Frontal cortex (tissue), 2 donors: ENCODE data around the gene FEZ2.

GRCh38 chr2:36433438-36434127 is 78.0 kb downstream of the CRIM1 start:
- RAMPAGE, long total RNA, result no peak

- RAMPAGE, long total RNA, result no peak
These were observed 105.7 kb downstream of the CRIM1 start for GRCh38 chr2:36461187-36461706.

DNA sequence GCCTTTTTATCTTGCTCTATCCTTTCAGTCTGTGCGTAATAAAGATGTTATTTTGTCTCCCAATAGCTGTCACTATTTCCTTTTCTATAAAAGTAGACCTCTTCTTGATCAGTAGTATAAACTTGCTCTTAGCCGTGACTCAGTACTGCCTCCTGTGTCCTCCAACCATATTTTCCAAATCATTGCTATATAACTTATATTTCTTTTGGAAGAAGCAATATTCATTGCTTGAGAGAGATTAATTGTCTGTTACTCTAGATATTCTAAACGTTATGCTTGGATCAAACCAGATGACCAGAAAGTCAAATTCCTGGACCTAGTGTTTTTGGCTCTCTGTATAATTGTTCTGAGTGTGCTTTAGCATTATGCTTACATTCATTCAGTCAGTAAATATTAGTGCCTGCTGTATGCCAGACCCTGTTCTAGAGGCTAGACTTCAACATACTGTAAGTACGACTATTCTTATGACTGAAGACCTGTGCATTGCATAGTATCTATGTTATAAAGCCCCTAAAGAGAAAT is 52.9 kb downstream of the FEZ2 start:
- RAMPAGE, long total RNA, result no peak

- RAMPAGE, long total RNA, result no peak
These were observed at the start of gene FEZ2 for GRCh38 chr2:36597399-36598589. Gene FEZ2, minus strand, starts transcription at chr2:36598168.

- RAMPAGE, long total RNA, result no peak
These were observed 41.0 kb upstream of the VIT start for GRCh38 chr2:36655474-36656030.

DNA sequence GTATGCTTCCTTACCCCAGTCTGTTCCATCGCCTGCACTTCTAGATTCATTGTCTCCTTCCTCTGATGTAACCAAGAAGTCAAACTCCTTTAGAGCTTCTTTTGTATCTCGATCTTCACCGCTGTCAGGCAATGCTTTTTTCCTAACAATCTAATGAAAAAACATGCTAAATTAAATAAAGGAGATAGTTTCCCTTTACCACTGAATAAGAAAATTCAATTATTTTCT is 72.5 kb downstream of the STRN start:
- RAMPAGE, long total RNA, result no peak

DNA sequence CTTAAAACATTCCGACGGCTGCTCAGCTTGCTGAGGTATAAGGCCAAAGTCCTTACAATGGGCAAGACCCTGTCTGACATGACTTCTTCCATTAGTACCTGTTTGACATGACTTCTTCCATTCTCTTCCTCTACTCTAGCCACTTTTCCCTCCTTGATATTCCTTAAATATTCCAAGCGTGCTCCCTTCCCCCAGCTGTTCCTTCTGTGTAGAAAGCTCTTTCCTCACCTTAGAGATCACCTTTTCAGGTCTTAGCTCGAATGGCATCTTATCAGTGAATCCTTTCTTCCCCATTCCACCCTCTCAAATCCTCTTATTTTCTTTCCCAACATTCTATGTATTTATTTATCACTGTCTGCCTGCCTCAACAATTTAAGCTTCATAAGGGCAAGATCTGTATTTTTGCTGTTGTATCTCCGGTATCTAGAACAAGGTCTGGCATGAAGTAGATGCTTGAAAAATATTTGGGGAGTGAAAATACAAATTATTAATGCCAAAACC is 4.6 kb downstream of the STRN start:
- RAMPAGE, long total RNA, result no peak

DNA sequence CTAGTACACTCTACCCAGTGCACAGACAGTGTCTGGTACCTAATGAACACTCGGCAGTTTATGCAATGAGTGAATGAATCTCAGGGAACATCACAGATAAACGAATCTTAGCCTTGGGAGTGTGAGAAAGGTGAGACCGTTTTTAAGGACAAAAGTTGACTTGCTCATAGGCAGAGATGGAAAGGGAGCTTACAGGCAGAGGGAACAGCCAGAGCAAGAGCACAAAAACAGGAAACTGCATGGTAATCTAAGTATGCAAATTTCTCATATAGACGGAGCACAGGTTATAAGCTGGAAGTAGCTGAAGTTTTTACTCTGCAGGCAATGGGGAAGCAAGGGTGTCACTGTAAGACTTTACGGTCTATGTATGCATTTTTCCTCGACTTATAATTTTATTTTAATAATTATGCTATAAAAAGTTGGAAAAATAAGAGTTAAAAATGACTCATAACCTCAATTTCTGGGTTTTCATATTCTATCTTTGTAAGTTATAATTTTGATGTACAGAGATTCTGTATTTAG is 44.8 kb upstream of the STRN start:
- RAMPAGE, long total RNA, result no peak

- RAMPAGE, long total RNA, result no peak
These were observed 123.8 kb downstream of the QPCT start for GRCh38 chr2:37468149-37468735.

DNA sequence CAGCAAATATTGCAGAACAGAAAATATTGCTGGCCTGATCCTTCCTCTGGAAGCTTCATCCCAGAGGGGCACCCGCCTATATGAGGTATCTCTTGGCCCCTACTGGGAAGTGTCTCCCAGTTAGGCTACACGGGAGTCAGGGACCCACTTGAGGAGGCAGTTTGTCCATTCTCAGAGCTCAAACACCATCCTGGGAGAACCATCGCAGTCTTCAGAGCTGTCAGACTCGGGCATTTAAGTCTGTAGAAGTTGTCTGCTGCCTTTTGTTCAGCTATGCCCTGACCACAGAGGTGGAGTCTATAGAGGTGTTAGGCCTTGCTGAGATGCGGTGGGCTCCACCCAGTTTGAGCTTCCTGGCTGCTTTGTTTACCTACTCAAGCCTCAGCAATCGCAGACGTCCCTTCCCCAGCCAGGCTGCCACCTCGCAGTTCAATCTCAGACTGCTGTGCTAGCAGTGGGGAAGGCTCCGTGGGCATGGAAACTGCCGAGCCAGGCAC is 71.9 kb downstream of the CDC42EP3 start:
- RAMPAGE, long total RNA, result no peak

- RAMPAGE, long total RNA, result no peak
These were observed 26.0 kb downstream of the CDC42EP3 start for GRCh38 chr2:37645254-37646005.

GRCh38 chr2:37828091-37828333 is 97.1 kb upstream of the RMDN2 start:
- RAMPAGE, long total RNA, result no peak

DNA sequence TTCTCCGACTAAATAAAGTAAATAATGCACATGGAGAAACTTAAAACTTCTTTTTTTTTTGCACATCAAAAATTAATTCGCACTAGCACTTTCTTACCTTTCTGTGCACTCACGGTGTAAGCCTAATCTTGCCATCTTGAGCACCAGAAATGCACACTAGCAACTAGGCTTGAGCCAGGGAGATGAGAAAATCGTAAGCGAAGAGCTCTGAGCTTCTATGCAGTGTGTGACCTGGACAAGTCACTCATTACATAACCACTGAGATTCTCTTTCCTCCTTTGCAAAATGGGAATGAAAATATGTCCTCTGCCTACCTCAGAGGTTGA is 8.8 kb upstream of the RMDN2 start:
- RAMPAGE, long total RNA, result no peak

DNA sequence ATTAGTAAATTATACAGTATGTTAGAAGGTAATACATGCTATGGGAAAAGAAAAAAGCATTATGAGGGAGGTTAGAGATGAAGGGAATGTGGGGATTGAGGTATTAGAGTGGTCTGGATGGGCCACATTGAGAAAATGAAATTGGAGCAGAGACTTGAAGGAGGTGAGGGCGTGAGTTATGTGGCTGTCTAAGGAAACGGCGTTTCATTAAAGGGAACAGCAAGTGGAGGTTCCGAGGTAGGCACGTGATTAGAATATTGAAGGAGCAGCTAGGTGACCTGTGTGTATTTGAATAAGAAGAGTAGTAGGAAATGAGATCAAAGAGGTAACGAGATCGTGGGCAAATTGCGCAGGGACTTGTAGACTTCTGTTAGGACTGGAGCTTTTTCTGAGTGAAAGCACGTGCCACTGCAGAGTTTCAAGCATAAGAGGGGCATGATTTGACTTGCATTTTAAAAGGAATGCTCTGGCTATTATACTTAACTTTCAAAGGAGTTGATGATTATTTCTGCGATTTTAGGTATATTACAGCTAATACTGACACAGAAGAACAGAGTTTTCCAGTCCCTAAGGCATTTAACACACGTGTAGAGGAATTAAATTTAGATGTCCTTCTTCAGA is 48.5 kb downstream of the RMDN2 start:
- RAMPAGE, long total RNA, result no peak

DNA sequence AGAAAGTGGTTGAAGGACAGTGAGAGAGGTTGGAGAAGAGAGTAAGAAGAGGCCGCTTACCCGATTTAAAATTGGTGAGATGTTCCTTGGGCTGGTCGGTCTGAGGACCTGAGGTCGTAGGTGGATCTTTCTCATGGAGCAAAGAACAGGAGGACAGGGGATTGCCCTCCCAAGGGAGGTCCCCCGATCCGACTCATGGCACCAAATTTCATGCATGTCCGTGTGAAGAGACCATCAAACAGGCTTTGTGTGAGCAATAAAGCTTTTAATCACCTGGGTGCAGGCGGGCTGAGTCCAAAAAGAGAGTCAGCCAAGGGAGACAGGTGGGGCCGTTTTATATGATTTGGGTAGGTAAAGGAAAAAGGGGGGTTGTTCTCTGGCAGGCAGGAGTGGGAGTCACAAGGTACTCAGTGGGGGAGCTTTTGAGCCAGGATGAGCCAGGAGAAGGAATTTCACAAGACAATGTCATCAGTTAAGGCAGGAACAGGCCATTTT is 10.0 kb upstream of the CYP1B1 start:
- RAMPAGE, long total RNA, result no peak

DNA sequence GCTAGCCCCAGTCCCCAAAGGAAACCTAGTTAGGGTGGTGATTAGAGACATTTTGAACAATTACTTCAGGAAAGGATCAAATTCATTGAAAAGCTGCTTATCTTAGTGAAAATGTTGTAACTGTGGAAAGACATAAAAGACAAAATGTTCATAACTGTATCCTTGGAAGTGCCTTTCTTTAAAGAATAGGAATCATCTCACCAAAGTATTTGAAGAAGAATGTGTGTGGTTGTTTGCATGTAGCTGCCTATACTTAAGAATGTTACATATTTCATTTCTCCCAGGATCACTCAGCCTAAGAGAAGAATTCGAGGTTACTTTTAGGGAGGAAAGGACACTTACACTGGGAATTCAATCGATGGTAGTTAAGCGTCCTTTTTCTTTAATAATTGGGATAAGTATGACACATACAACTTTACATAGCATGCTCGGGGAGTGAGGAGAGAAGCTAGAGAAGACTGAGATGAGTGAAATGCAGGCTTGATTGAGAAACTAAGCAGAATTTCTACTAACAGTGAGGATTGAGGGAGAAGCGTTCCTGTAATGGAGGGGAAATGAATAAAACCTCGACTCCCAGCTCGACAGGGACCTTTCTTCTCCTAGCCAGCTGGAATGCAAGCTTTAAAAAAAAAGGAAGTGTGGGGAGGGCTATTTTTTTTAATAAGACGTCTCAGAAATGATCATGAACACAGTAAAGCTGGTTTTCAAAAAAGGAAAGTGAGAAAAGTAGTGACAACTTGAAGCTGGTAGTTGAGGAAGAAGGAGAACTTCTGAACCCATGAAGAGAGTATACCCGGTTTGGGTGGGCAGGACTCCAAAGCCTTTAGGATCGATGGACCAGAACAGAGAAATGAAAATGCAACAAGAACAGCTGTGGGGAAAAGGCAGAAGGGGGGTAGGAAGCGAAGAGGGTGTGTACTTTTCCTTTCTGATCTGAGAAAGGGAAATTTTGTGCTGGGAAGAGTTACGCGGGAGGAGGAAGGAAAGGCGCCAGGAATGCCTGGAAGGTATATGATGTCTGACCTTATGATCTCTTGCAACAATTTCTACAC is 22.2 kb upstream of the CYP1B1 start:
- RAMPAGE, long total RNA, result no peak

- RAMPAGE, long total RNA, result no peak
These were observed 115.5 kb downstream of the ATL2 start for GRCh38 chr2:38261628-38261967.

DNA sequence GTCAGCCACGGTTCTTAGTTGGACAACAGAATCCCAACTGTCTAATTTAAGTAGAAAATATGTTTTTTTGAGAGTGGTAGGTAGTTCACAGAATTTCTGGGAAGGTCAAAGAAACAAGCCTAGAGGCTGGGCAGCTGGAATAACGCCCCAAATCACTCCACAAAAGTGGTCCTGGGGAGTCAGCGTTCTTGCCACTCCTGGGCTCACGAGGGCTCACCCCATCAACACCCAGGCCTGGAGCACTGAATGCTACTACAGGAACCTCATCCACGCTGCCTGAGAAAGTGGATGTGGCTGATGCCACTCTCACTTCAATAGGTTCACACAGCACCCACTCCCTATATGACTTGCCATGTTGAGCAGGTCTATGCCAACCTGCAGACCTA is 76.3 kb upstream of the ATL2 start:
- RAMPAGE, long total RNA, result no peak

DNA sequence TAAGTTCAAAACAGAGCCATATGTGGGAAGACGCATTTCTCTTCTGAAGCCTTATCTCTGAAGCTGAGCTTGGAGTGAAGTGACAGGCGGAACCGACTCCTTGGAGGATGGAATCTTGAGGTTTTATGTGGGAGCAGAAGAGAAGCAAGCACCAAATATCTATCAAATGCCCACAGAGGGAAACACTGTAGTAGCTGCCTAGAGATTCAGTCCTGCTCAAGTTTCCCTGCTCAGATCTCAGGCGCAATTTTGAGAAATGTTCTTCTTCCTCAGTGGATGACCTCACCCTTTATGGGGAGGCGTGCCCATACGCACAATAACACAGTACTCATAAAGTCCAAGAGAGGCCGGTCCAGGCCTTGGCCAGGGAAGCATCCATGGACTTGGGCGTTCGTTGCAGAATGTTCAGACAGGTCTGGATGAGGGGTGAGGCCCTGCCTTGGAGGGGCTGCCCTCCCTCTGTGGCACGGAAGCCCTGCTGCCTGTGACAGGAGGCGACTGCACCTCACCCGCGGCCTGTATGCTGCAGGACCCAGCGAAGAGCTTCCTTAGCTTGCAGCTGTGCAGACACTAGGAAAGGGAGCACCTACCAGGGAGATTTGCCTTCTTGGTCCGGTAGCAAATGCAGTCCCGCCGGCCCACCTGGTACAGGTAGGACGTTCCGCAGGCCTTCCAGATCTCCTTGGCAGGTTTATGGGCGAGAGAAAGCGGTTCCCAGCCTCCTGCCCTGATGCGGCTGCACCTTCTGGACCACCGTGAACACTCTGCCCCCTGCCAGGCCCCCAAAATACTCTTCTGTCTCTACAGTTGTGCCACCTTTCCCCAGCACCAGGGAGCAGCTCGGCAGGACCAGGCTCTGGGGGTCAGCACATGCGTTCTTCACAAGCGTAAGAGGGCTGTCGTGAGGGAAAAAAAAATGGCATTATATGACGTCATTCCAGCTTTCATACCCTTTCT is 67.6 kb downstream of the HNRNPLL start:
- RAMPAGE, long total RNA, result no peak

GRCh38 chr2:38563153-38563902 is 39.4 kb downstream of the HNRNPLL start:
- RAMPAGE, long total RNA, result no peak